ENCODE results near the gene CC2D2B.

DNA sequence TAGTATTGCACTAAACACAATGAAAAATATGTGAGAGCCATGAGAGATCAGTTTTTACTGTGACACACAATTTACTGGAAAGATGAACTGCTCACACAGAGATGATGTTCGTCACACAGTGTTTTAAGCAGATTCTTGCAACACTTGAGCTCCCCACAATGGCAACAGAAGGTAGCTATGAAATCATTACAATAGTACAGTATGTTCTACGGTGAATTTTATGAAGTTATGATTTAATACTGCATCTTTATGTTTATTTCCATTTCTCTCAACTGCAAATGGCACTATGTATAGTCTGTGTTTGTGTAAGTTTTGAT, 27.4 kb upstream of the ENTPD1 start:
- PRO-cap, result no peak

GRCh38 chr10:95741567-95742385, 14.2 kb upstream of the ENTPD1 start:
- PRO-cap, result no peak

DNA sequence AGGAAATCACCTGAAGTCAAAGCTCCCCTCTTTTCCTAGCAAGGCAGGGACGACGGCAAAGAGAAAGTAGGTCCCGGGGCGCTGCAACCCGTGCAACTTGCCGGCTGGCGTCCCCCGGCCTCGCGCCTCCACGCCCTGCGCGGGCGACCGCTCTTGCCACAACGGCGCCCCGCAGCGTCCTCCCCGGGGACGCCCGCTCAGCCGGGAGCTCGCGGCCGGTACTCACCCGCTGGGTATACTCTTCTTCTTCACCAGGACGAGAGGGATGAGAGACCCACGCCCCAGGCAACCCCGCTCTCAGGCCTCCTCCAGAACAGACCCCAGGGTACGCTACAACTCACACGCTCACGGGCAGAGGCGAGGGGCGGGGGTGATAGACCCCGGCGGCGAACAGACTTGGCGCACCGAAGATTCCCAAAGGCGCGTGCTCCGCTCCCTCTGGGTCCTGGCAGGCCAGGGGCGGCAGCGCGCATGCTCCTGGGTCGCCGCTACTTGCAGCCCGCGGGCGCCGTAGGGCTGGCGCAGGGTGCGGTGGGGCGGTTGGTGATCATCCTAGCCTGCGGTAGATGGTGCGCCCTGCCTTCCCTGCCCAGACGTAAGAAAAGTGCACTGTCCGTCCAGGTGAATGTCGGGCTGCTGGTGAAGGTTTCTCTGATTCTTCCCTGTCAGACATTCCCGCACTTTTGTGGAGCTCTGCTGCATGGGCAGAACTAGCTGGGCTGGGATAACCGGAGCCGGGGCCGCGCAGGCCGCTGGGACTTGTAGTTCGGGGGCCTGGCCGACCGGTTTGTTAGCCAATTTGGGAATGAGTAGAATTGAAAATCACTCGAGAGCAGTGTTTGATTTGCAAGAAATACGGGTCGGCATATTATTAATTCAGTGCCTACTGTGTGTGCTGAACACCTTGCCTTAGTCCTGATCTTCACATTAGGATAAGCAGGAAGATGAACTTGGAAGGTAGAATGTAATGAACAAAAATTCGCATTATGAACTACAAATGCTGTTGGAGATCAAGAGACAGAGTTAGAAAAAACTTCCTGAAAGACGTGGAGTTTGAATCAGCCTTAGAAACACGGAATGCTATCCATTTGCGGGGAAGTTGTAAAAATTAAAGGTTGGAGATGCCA, at the start of gene CC2D2B:
TSS of gene CC2D2B (plus strand) at position 539 of the 1,127 bp plus-strand sequence.
- PRO-cap, result bidirectional peak, plus-strand start at position 491 of the sequence, minus-strand start at position 447 of the sequence; unidirectional peak, minus-strand start at position 685 of the sequence

DNA sequence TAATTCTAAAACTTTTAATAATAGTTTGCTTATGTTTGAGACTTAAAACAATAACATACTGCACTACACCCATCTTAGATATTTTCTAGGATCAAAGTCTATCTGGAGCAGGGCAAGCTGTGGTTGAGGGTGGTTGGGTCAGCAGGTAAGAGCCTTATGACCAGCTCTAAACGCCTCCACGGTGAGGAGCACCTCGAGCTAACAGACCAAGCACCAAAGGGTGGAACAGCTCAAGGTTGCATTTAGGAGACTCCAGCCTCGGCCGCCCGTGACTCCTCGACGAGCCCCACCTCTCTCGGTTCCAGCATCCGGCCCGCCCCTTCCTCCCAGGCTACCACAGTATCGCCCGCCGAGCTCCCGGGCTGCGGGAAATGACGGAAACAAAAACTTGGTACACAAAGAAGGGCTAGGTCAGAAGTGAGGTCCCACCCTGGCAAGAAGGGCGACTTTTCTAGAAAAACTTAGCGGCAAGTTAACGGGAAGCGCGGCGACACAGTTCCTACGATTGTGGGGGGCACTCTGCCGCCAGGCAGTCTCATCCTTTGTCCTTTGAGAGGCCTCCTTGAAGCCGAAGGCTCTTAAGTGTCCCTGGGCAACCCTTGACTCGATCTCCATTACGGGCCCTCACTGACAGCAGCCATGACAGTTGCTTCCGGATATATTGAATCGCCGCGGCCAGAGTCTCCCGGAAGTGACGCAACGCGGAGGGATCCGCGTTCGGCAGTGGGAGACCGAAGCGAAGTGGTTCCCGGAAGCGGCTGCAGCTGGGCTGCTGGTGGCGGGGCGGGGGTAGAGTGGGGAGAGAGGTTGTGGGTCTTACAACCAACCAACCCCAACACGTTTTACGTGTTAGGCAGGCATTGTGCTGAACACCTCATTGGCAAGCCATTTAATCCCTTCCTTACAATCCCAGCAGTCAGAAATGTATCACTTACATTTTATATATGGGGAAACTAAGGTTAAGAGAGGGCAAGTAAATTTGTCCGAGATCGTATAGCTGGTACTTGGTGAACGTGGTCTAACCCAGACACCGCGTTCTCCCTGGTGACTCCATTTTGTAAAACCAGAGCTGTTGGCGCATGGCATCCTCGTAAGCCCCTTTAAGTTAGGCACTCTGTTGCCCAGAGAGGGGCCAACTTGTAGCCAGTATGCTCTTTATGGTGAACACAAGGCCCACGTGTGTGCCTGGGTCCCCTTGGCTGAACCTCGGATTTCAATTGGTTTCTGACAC, 40.1 kb upstream of the ZNF518A start:
- PRO-cap, result bidirectional peak, plus-strand start at position 409 of the sequence, minus-strand start at position 275 of the sequence; bidirectional peak, plus-strand start at position 734 of the sequence, minus-strand start at position 629 of the sequence

- PRO-cap, result no peak
These were observed 8.5 kb downstream of the ZNF518A start for GRCh38 chr10:96138513-96139168.

DNA sequence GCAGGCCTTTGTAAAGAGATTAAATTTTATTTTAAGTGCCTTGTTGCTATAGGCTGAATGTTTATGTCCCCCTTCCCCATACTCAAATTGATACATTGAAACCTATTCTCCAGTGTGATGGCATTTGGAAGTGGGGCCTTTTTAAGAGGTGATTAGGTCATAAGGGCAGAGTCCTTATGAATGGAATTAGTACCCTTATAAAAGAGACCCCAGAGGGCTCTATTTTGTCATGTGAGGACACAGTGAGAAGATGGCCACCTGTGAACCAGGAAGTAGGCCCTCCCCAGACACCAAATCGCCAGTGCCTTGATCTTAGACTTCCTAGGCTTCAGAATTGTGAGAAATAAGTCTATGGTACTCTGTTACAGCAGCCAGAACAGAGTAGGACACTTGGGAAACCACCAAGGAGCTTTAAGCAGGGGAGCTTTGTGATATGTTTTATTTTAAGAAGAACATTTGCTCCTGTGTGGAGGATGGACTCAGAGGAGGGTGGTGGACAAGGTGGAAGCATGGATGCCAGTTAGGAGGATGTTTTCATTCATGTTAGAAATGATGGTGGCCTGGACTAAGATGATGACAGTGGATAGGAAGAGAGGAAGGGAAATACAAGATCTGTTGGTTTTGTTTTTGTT, 9.3 kb downstream of the ZNF518A start:
- PRO-cap, result no peak

GRCh38 chr10:96267261-96267727, 4.1 kb downstream of the BLNK start:
- PRO-cap, result no peak

GRCh38 chr10:96559071-96559861, 27.5 kb downstream of the TM9SF3 start:
- PRO-cap, result no peak

GRCh38 chr10:96619689-96620740, 33.2 kb upstream of the TM9SF3 start:
- PRO-cap, result no peak

- PRO-cap, result no peak
These were observed 44.0 kb downstream of the PIK3AP1 start for GRCh38 chr10:96676388-96676697.

DNA sequence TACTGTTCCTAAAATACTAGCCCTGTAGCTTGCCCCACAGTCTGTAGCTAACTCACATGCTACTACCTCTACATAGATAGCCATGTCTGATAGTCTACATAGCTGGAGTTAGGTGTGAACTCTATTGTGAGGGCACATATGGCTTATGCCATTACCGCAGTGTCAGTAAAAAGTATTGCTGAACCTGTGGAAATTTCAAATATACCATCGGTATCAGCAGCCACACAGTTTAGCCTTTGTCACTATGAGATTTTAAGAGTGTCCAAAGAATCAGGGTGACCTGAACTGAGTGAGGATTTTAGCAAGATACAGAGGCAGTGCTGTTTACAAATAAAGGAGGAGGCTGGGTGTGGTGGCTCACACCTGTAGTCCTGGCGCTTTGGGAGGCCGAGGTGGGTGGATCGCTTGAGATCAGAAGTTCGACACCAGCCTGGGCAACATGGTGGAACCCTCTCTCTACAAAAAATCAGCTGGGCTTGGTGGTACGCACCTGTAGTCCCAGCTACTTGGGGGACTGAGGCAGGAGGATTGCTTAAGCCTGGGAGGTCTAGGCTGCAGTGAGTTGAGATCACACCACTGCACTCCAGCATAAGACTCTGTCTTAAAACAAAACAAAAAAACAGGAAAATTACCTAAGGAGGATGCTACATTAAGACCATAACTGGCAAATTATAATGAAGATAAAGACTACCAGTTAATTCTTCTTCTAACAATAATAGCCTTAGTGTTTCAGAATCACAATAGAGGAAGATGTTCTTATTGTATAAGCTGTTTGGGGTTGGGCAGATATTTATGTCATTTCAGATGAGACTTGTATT, 40.2 kb downstream of the LCOR start:
- PRO-cap, result no peak

GRCh38 chr10:97134052-97134629, 51.6 kb downstream of the SLIT1 start:
- PRO-cap, result no peak

DNA sequence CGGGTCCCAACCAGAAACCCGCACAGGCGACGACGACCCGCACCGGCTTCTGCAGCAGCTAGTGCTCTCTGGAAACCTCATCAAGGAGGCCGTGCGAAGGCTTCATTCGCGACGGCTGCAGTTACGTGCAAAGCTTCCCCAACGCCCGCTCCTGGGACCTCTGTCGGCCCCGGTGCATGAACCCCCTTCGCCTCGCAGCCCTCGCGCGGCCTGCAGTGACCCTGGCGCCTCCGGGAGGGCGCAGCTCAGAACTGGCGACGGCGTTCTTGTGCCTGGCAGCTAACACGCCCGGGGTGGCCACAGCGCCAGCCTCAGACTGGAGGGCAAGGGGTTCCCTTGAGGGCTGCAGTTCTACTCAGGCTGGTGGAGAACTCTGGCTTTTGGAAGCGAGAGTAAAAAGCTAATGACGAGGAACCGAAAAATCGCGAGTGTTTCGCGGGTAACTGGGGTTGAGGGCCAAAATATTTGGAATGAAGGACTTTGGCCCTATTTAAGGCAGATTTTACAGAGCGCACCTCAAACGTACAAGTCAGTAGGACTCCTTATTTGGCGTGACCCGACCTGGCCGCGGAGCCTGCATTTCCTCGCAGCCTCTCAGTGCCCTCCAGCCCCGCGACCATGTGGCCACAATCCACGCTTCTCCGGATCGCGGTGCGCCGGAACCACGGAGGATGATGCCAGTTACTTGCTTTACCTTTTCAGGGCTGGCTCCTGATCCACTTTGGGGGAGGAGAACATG, 1.1 kb downstream of the FRAT1 start:
- PRO-cap, result bidirectional peak, plus-strand start at position 246 of the sequence, minus-strand start at position 253 of the sequence

DNA sequence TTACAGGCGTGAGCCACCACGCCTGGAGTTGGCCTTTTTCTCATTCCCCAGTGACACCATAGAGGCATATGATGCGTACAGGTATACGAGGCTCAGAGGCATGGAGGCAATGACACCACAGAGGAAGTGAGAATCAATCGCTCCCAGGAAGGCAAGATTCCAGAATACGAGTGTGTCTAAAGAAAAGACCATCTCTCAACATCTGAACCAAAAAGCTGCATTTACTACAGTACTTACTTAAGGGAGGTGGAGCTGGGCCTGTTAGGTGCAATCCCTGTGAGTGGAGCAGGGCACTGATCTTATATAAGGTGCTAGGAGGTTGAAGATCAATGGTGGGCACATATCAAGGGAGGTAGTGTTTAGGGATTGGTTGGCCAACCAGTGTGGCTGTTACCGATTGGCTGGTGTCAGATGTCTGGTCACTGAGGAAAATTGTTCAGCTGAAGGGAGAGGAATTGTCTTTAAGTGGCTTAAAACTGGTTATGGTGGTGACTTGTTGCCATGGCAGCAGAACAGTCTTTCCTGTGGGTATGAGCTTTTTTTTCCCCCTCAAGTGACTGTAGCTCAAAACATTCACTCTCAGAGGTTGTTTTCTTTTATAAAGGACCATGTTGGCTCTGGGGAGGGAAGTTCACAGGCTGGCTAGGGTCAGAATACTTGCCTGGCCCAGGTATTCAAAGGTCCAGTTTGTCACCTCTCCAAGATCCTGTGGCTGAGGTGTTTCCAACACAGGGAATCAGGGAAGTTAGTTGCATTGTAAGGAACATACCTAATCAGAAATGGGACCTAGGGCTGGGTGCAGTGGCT, 12.1 kb upstream of the PGAM1 start:
- PRO-cap, result no peak

- PRO-cap, result no peak
These were observed 7.9 kb upstream of the PGAM1 start for GRCh38 chr10:97418050-97418544.

DNA sequence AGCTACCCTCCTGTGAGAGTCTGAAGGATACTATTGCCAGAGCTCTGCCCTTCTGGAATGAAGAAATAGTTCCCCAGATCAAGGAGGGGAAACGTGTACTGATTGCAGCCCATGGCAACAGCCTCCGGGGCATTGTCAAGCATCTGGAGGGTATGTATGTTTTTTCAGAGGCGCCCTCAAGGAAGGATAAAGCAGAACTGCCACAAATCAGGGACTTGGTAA, 4.9 kb downstream of the PGAM1 start:
- PRO-cap, result no peak

- PRO-cap, result no peak
These were observed 6.3 kb downstream of the PGAM1 start for GRCh38 chr10:97432208-97432730.

GRCh38 chr10:97453172-97453683, 7.3 kb downstream of the ZDHHC16 start:
- PRO-cap, result no peak

DNA sequence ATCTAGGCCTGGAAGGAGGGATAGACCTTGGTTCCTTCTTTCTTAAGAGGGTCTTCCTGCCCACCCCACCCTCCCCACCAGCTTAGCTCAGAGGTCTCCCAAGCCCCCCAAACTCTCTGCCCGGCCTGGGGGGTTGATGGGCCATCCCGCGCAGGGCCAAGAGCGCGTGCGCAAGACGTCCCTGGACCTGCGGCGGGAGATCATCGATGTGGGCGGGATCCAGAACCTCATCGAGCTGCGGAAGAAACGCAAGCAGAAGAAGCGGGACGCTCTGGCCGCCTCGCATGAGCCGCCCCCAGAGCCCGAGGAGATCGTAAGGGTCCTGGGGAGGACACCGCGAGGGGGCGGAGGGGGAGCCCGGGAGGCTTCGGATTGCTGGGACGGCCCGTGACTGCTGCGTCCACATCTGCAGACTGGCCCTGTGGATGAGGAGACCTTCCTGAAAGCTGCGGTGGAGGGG, 5.5 kb downstream of the ANKRD2 start:
- PRO-cap, result no peak

GRCh38 chr10:97664226-97664557, 22.8 kb downstream of the AVPI1 start:
- PRO-cap, result no peak

All from A673 (cell line).